PFSK-1 (cell line): ENCODE data around the gene PPP3R1.

- RRBS, result no CpG with 5 or more reads among the region's 6 CpGs
Observed at GRCh38 chr2:65430235-65430392, 2.3 kb downstream of the SPRED2 start.

GRCh38 chr2:65608448-65608798, 176.0 kb upstream of the SPRED2 start:
- RRBS, result no CpG with 5 or more reads among the region's 5 CpGs

DNA sequence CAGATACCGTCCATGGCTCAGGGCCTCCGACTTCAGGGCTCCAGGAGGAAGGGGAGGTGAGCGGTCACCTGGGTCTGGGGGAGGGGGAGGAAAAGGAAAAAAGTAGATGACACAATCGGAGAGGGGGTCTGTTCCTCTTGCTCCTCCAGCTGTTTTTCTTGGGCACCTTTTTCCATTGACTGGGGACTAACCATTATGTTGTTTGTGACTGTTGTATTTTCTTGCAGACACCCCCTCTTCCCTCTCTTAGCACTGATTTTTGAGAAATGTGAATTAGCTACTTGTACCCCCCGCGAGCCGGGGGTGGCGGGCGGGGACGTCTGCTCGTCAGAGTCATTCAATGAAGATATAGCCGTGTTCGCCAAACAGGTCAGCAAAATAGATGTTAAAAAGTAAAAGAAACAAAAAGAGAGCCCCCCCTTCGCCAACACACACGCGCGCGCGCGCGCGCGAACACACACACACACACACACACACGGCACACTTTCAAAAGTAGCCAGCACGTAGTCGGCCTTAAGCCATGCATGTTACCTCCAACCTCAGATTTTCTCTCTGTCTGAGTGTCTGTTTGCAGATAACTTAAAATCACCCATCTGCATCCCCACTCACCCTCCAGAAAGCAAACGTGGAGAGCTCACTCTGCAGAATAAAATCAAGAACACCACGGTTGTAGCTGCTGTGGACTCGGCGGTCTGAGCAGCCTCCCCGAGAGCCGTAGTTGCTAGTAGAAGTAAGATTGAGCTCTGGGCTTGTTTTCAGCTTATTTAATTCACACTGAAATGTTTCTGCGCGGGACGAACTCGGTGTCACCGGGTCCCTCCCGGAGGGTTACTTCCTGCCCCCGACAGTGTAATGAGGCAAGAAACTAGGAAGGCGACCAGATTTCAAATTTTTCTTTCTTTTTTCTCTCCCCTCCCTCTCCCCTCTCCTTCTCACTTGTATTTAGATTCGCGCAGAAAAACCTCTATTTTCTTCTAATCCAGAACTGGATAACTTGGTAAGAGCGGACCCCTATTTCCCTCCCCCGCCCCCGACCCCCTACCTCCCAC, 5.0 kb downstream of the MEIS1 start:
- RRBS, result no CpG with 5 or more reads among the region's 45 CpGs

DNA sequence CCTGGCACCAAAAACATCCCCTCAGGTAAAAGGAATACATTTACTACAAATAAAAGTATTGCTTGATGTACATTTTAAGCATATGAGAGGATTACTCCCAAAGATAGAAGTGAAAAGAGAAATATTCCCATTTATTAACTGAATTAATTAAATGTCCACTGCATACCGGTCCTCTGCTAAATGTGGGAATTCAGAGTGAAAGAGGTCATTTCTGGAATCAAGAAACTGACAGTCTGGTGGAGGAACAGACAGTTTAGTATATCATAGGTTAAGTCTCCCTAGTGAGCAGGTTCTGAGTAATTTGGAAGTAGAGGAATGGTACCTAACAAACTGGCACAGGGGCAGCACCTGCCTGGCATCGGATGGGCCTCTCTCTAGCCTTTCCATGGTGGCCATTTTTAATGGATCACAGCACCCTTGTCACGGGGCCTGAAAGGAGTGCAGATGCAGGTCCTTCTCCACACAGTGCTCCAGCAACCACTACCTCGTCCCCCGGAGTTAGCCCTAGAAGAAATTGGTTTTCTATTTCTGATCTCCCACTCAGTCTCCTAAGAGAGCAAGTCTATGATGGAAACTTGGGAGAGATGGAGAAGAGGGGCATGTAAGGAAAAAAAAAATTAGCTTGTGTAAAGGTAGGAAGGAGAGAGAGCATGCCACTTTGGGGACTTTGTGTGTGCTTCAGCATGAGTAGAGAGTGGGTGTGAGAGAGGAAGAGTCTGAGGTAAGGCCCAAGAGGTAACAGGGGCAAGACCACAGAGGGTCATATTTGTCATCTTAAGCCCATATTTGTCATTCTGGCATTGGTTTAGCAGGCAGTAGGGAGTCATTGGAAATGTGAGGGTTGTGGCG, 41.6 kb downstream of the MEIS1 start:
- RRBS, result no CpG with 5 or more reads among the region's 6 CpGs

DNA sequence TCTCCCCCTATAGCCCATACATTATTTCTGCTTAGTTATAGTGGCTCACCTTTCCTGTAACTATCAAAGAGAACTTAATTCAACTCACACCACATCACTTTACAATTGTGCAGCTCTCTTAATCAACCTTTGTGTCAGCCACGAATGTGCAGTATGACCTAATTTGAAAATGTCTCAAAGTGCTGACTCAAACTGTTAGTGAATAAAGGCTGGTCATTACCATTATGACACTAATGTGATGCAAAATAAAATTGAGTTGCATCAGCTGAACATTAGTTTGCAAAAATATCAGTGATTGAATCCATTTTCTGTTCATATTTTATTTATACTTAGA, 251.8 kb downstream of the MEIS1 start:
- RRBS, result no CpG with 5 or more reads among the region's 1 CpG

DNA sequence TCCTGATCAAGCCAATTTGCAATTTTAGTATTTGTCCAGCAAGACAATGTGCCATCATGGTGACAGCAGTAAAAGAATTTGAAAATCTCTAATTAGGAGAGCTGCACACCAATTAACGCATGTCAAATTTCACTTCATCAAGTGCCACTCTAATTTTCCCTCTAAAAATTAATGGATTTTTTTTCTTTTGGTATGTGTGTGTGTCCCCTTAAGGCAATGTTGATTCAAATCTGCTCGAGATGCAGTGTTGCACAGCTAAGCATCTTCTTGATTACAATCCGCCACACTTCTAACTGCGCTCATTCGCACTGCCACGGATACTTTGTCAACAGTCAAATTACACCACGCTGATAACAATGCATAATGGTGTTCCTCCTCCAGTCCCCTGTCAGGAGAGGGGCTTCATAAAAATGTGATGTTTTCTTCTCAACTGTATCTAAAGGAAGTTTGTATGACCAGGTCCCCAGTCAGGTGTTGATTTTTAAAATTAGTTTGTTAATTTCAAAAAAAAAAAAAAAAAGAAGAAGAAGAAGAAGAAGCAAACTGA, 261.5 kb downstream of the MEIS1 start:
- RRBS, result no CpG with 5 or more reads among the region's 7 CpGs

- RRBS, result no CpG with 5 or more reads among the region's 5 CpGs
Observed at GRCh38 chr2:67128525-67129182, 268.5 kb upstream of the ETAA1 start.

DNA sequence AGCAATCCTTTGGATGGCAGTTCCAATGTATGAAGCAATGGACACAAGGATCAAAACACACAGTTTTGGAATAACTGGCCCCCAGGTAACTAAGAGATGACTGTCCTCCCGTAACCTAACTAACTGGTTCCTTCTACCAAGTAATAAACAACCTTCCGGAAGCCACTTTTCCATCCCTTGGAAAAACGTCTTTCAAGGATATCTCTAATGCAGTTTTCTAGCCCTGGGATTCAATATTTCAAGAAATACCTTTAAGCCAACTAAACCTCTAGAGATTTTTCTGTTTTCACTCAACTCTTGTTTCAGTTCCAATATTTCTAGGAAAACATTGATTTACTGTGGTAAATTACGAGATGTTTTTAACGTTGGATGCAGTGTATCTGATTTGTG, 153.9 kb upstream of the ETAA1 start:
- RRBS, result no CpG with 5 or more reads among the region's 5 CpGs

GRCh38 chr2:67772755-67773232, 290.0 kb downstream of the C1D start:
- RRBS, result no CpG with 5 or more reads among the region's 5 CpGs

GRCh38 chr2:68178652-68179031, 21.0 kb downstream of the PNO1 start:
- RRBS, result no CpG with 5 or more reads among the region's 1 CpG

DNA sequence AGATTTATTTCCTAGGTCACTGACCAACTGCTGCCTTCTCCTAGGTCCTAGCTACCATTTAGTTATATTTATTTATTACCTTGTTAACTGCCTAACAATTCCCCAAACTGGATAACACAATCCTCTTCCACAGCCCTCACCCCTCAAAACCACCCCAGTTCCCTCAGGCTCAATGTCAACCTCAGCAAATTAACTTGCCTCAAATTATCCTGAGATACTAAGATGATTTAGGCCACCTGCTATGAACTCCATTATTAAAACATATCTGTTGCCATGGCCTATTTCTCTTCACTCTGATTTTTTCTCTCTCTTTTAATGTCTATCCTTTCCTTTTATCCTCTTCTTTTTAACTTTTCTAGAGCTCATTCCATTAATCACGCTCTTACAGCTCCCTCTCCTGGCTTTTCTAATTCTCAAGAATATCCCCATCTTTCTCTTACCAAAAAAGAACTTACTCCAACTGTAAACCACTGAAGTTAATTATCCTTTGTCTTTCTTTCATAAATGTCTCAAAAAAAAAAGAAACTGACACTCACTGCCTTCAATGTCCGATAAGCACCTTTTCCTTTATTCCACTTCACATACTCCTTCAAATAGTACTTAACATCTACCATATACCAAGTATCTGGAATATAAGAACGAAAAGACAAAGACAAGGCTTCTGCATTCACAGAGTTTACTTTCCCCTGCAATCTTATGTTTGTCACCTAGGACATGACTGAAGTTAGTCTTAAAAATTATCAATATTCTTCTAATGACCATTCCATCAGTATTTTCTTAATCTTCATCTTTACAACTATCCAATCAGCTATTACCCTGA, 7.9 kb downstream of the PPP3R1 start:
- RRBS, result no CpG with 5 or more reads among the region's 3 CpGs

DNA sequence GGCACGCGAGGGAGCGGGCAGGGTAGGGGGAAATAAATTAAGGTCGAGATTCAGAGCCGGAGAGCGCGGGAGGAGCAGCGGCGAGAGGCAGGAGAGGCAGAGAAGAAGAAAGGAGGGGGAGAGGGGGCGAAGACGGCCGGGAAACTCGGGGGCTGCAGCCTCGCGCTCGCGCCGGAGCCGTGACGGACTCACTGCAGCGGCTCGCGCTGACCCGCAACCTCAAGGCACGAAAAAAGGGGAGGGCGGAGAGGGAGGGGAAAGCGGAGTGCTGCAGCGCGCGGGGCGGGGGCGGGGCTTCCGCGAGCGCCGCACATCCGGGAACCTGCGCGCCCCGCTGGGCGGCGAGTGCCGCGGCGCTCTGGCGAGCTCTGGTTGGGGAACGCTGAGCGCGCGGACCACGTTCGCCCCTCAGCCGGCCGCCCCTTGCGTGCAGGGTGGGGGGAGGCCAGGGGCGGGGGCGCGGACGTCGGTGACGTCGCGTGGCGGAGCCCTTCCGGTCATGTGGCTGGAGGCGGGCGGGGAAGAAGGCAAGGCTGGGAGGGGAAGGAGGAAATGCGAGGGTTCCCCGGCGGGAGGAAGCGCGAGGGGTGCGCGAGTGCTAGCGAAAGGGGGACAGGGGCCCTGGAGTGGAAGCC, at the start of gene PPP3R1:
Gene PPP3R1, minus strand, starts transcription at position 228 of the 635 bp plus-strand sequence.
- RRBS, result under 1% methylated on average over 48 of the region's 75 CpGs

GRCh38 chr2:68441180-68441604, 25.9 kb downstream of the FBXO48 start:
- RRBS, result no CpG with 5 or more reads among the region's 3 CpGs

DNA sequence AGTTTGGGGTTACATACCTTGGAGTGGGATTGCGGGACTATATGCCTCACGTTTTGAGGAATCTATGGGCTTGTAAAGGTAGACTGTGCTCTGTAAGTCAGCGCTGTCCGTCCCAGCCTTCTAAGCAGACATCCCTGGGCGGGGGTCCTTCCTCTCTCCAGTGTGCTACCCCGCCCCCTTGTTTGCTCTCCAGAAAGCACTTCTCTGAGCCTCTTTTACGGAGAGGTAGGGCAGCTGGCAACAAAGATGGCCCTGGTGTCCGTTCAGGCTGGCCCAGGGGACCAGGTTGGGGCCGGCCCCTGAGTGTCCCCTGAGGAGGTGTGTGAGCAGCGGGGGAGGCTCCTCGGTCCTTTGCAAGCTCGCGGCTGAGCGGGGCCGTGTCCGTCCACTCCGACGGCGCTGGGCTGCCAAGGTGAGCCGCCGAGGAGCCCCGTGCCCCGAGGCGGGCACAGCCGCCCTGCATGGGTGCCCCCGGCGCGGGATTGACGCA, 444 bp upstream of the PROKR1 start:
- RRBS, result no CpG with 5 or more reads among the region's 29 CpGs

- RRBS, result no CpG with 5 or more reads among the region's 34 CpGs
Observed at GRCh38 chr2:68679239-68680410, 36.2 kb downstream of the PROKR1 start.

GRCh38 chr2:68775810-68776655, 41.4 kb downstream of the ARHGAP25 start:
- RRBS, result no CpG with 5 or more reads among the region's 7 CpGs

GRCh38 chr2:69082474-69083107, 69.6 kb downstream of the ANTXR1 start:
- RRBS, result no CpG with 5 or more reads among the region's 11 CpGs

GRCh38 chr2:69205018-69205225, 182.1 kb downstream of the GFPT1 start:
- RRBS, result no CpG with 5 or more reads among the region's 1 CpG

- RRBS, result no CpG with 5 or more reads among the region's 8 CpGs
Observed at GRCh38 chr2:69618372-69619316, 24.9 kb downstream of the AAK1 start.